HepG2 (cell line): ENCODE measurements around the genes KANK2, RGL3, ZNF823, ZNF433 and ZNF136.

DNA sequence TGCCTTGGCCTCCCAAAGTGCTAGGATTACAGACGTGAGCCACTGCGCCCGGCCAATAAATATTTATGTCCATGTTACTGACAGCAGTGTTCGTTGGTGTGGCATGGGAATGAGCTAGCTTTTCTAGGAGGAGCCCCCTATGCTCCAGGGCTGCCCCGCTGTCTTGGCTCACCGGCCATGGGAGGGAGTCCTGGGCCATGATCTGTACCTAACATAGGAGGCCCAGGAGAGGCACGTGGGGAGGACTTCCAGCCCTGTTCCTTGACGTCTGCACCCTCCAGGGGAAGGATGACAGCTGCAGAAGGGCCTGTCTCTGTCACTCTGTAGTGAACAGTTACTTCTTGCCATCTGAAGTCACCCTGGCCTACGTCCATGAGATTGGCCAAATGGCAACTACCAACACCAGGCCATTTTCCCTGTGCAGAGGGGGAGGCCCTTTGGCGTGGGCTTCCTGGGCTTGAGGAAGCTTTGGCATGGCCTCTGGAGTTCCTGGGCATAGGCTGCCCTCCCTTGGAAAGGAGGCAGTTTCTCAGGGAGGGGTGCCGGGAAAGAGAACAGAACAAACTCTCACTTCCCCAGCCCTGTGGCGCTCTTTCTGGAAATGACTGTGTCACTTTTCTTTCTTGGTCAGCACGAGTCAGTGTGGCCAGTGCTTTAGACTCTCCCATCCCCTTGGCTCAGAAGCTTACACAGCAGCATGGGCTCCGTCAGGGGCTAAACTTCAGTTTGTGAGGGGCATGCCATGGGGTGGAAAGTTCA, 5.1 kb downstream of the CARM1 start:
- RRBS, 2 experiments = no CpG with 5 or more reads among the region's 14 CpGs
CAGE:
- cytosol, long polyA minus RNA = no peak
- cytosol, long polyA plus RNA = no peak
- long polyA plus RNA = no peak
- nucleus, long polyA minus RNA = no peak
- nucleus, long polyA plus RNA = no peak

- RRBS, 2 experiments = no CpG with 5 or more reads among the region's 24 CpGs
CAGE:
- cytosol, long polyA minus RNA = no peak
- cytosol, long polyA plus RNA = no peak
- long polyA plus RNA = no peak
- nucleus, long polyA minus RNA = no peak
- nucleus, long polyA plus RNA = no peak
These were observed 30.2 kb downstream of the SMARCA4 start for GRCh38 chr19:10990989-10991491.

- RRBS, 2 experiments = no CpG with 5 or more reads among the region's 6 CpGs
CAGE:
- cytosol, long polyA minus RNA = no peak
- cytosol, long polyA plus RNA = no peak
- long polyA plus RNA = no peak
- nucleus, long polyA minus RNA = no peak
- nucleus, long polyA plus RNA = no peak
These were observed 179 bp downstream of the LDLR start for GRCh38 chr19:11089591-11089692.

GRCh38 chr19:11095932-11097007, 7.0 kb downstream of the LDLR start:
- RRBS, 2 experiments = no CpG with 5 or more reads among the region's 15 CpGs
CAGE:
- cytosol, long polyA minus RNA = no peak
- cytosol, long polyA plus RNA = no peak
- long polyA plus RNA = no peak
- nucleus, long polyA minus RNA = no peak
- nucleus, long polyA plus RNA = no peak

DNA sequence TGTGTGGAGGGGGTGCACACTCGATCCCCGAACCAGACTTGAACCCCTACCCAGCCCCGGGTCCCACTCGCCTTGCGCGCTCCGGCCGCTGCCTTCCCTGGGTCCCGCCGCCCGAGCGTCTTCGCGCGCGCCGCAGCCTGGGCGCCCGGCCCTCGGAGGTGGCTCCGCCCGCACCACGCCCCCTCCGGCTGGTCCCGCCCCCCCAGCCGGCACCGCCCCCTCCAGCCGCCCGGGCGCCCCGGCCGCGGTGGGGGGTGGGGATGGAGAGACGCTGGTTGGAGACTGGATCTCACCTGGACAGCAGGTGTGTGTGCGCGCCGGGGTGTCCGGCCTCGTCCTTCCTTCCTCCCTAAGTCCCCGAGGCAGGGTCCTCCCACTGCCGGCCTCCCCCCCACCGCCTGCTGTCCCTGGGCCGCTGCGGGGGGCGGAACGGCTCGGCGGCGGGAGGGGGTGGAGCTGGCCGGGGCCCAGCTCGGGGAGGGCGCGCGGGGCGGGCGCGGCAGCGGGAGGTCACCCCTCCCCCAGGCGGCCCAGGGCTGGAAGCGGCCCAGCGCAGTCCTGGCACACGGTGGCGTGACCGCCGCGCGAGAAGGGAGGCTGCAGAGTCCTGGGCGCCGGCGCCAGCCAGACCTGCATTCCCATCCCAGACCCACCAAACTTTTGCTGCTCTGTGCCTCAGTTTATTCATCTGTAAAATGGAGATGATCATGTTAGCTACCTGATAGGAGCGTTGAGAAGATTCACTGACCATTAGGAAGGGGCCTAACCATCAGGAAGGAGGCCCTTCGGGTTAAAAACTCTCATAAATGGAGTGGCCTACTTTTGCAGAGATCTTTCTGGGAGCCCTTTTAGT, at the start of gene KANK2:
KANK2 (minus strand) TSS at position 132 of the 853 bp plus-strand sequence.
- RRBS, 2 experiments = 1 to 2% methylated on average over 20 to 32 of the region's 72 CpGs
CAGE:
- cytosol, long polyA minus RNA = no peak
- cytosol, long polyA plus RNA = no peak
- long polyA plus RNA = no peak
- nucleus, long polyA minus RNA = no peak
- nucleus, long polyA plus RNA = no peak

- RRBS, 2 experiments = no CpG with 5 or more reads among the region's 8 CpGs
CAGE:
- cytosol, long polyA minus RNA = no peak
- cytosol, long polyA plus RNA = no peak
- long polyA plus RNA = no peak
- nucleus, long polyA minus RNA = no peak
- nucleus, long polyA plus RNA = no peak
These were observed 17.0 kb downstream of the RAB3D start for GRCh38 chr19:11322227-11323001.

DNA sequence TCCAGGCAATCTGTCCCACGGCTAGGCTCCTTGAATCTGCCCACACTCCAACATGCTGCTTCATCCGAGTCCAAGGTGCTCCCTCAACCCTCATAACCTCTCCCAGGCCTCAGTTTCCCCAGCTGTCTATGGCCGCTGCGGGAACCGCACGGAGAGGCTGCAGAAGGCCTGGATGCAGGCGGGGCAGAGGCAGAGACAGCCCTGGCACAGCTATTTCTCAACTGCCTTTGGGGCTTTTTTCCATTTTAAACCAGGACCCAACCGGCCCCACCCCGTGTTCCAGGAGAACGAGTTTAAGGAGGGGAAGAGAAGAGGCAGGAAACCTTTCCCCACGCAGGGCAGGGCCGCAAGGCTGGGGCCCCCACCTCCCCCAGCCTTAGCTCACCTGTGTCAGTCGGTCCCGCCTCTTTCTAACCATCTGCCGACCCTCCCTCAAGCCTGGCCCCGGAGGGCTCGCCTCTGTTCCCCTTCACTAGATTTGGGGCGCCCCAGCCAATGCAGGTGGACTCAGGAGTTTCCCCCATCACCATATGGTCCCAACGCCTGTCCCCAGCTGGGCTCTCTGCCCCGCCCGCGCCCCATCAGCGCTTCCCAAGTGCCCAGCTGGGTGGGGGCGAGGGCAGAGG, 571 bp downstream of the RAB3D start:
- RRBS, 2 experiments = no CpG with 5 or more reads among the region's 24 CpGs
CAGE:
- cytosol, long polyA minus RNA = no peak
- cytosol, long polyA plus RNA = no peak
- long polyA plus RNA = no peak
- nucleus, long polyA minus RNA = no peak
- nucleus, long polyA plus RNA = no peak

- RRBS, 2 experiments = no CpG with 5 or more reads among the region's 14 CpGs
CAGE:
- cytosol, long polyA minus RNA = no peak
- cytosol, long polyA plus RNA = no peak
- long polyA plus RNA = no peak
- nucleus, long polyA minus RNA = no peak
- nucleus, long polyA plus RNA = no peak
These were observed 922 bp upstream of the SWSAP1 start for GRCh38 chr19:11373360-11374128.

DNA sequence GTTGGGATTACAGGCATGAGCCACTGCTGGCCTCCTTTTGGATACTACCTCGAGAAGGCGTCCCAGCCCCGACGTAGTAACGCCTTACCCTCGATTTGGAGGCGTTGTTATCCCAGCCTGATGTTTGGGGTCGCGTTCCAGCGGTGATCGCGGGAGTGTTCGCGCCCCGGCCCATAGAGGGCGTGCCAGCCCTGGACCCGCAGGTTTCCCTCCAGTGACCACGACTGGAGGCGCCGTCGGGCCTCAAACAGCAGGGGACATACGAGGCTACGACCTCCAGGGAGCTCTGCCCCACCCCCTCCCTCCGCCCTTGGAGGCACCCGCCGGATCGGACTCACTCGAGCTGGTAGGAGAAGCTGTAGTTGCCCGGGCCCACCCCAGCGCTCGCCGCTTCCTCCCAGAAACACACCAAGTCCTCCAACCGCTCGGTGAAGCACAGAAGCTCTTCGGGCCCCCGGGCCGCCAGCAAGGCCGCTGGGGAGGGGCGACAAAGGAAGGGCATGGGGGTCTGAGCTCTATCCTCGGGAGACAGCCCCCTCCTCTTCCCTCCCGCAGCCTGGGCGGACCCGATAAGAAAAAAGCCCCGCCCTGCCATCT, 1.3 kb downstream of the EPOR start:
- RRBS, 2 experiments = 2% methylated on average over 8 of the region's 44 CpGs
CAGE:
- cytosol, long polyA minus RNA = no peak
- cytosol, long polyA plus RNA = no peak
- long polyA plus RNA = no peak
- nucleus, long polyA minus RNA = no peak
- nucleus, long polyA plus RNA = no peak

- RRBS, 2 experiments = 3% methylated on average over 12 to 15 of the region's 37 CpGs
CAGE:
- cytosol, long polyA minus RNA = no peak
- cytosol, long polyA plus RNA = no peak
- long polyA plus RNA = no peak
- nucleus, long polyA minus RNA = no peak
- nucleus, long polyA plus RNA = no peak
These were observed 647 bp downstream of the EPOR start for GRCh38 chr19:11383366-11383967.

GRCh38 chr19:11418037-11418252, 1.2 kb downstream of the RGL3 start:
- RRBS, 2 experiments = no CpG with 5 or more reads among the region's 6 CpGs
CAGE:
- cytosol, long polyA minus RNA = no peak
- cytosol, long polyA plus RNA = no peak
- long polyA plus RNA = no peak
- nucleus, long polyA minus RNA = no peak
- nucleus, long polyA plus RNA = no peak

DNA sequence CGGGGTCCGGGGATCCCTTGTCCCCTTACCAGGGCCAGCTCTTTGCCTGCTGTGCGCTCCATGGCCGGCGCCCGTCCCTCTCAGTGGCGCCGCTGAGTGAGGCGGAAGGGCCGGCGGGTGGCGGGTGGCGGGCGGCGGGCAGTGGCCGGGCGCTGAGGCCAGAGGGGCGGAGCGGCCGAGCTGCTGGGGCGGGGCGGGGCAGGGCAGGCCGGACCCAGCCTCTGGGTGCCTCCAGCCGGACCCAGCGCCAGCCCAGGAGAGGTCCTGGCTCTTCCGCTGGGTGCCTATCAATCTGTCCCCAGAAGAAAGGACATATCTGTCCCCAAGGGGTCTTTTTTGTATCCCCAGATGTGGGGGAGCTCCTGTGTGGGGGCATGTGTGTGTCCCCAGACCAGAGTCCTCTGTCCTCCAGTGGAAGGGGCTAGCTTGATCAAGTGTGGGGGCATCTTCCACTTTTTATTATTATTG, at the start of gene RGL3:
RGL3 (minus strand) TSS at position 98 of the 468 bp plus-strand sequence.
- RRBS, 2 experiments = under 1 to 2% methylated on average over 18 of the region's 26 CpGs
CAGE:
- cytosol, long polyA minus RNA = no peak
- cytosol, long polyA plus RNA = no peak
- long polyA plus RNA = no peak
- nucleus, long polyA minus RNA = no peak
- nucleus, long polyA plus RNA = no peak

DNA sequence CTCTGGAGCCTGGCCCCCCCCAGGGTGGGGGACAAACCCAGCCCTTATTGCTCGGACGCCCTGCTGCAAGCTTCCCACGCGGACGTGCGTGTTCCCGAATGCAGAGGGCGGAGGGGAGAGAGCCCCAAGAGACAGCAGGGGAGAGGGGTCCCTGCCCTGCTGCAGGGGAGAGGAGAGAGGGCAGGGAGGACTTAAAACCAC, 16.3 kb downstream of the PRKCSH start:
- RRBS, 2 experiments = no CpG with 5 or more reads among the region's 8 CpGs
CAGE:
- cytosol, long polyA minus RNA = no peak
- cytosol, long polyA plus RNA = no peak
- long polyA plus RNA = no peak
- nucleus, long polyA minus RNA = no peak
- nucleus, long polyA plus RNA = no peak

DNA sequence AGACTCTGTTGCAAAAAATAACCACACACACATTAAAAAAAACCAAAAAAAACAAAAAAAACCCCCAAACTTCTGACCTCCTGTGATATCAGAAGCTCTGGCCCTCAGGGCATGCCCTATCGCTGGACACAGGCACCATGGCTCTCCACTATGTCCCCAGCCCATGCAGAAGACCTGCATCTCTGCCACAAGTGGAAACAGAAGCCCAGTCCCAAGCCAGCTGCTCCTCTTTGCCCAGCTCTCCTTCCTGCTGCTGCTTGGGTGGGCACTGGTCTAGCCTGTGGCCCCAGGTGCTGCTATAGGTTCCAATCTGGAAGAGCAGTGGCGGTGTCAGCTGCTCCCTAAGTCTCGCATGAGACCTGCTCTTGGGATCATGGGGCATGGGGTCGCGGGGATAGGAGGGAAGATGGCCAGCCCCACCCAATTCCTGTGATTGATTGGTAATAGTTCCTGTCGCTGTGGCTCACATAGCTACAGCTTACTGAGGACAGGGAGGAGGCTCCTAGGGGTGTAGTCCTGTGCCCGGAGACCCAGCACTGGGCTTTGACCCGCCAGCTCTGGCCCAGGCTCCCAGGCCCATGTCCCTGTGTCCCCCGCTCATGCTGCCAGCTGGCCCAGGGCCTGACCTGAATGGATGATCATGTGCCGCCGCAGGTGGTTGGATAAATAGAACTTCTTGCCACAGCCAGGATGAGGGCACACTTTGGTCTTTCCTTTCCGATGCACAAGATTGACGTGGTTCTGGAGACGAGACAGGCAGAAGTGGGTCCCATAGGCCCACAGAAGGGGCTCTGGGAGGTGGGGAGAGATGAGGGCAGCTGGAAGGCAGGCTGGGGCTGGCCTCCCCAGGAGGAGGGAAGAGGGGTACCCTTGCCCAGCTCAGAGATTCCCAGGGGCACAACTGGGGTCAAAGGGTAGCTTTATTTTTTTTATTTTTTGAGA, 4.5 kb upstream of the ELAVL3 start:
- RRBS, 2 experiments = no CpG with 5 or more reads among the region's 14 CpGs
CAGE:
- cytosol, long polyA minus RNA = no peak
- cytosol, long polyA plus RNA = no peak
- long polyA plus RNA = no peak
- nucleus, long polyA minus RNA = no peak
- nucleus, long polyA plus RNA = no peak

- RRBS, 2 experiments = no CpG with 5 or more reads among the region's 36 CpGs
CAGE:
- cytosol, long polyA minus RNA = start-site peak on the minus strand at chr19:11738900-11738935, 17 reads
- cytosol, long polyA plus RNA = no peak
- long polyA plus RNA = no peak
- nucleus, long polyA minus RNA = no peak
- nucleus, long polyA plus RNA = no peak
These were observed at the start of gene ZNF823 for GRCh38 chr19:11738733-11739430. ZNF823 (minus strand) TSS chr19:11738946.

GRCh38 chr19:11832308-11832814, 16.2 kb upstream of the ZNF439 start:
- RRBS, 2 experiments = no CpG with 5 or more reads among the region's 6 CpGs
CAGE:
- cytosol, long polyA minus RNA = no peak
- cytosol, long polyA plus RNA = no peak
- long polyA plus RNA = no peak
- nucleus, long polyA minus RNA = no peak
- nucleus, long polyA plus RNA = no peak

- RRBS, 2 experiments = no CpG with 5 or more reads among the region's 4 CpGs
CAGE:
- cytosol, long polyA minus RNA = no peak
- cytosol, long polyA plus RNA = no peak
- long polyA plus RNA = no peak
- nucleus, long polyA minus RNA = no peak
- nucleus, long polyA plus RNA = no peak
These were observed 34.8 kb downstream of the ZNF433 start for GRCh38 chr19:12000648-12001034.

- RRBS, 2 experiments = 1 to 2% methylated on average over 19 to 20 of the region's 75 CpGs
CAGE:
- cytosol, long polyA minus RNA = no peak
- cytosol, long polyA plus RNA = no peak
- long polyA plus RNA = start-site peak on the minus strand at chr19:12035656-12035723, 14 and 12 reads in 2 replicates
- nucleus, long polyA minus RNA = no peak
- nucleus, long polyA plus RNA = no peak
These were observed at the start of gene ZNF433 for GRCh38 chr19:12034879-12036194. ZNF433 (minus strand) TSS chr19:12035679.

GRCh38 chr19:12162647-12163790, at the start of gene ZNF136:
ZNF136 (plus strand) TSS chr19:12163096.
- RRBS, 2 experiments = 1 to 3% methylated on average over 19 of the region's 62 CpGs
CAGE:
- cytosol, long polyA minus RNA = start-site peak on the plus strand at chr19:12163079-12163112, 19 reads
- cytosol, long polyA plus RNA = no peak
- long polyA plus RNA = no peak
- nucleus, long polyA minus RNA = start-site peak on the plus strand at chr19:12163058-12163099, 11 reads
- nucleus, long polyA plus RNA = no peak

DNA sequence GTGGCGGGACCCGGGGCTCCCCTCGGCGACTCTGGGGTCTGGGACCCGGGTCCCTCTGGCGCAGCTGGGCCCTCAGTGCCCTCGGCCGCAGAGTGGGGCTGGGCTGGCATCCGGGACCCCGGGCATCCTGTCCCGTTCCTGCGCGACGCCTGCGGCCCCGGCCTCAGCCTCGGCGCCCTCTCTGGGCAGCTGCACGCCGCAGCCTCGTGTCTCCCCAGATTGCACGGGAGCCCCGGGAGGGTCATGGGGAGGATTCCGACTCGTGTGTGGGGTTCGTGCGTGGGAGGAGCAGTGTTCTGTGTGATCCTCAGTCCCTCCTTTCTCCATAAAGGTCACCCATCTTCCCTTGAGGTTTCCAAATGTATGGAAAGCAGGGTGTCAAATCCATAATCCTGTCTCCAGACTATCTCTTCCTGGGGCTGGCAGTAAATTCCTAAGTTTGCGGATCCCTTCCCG, 32.3 kb downstream of the ZNF136 start:
- RRBS, 2 experiments = 90 to 94% methylated on average over 5 to 8 of the region's 29 CpGs
CAGE:
- cytosol, long polyA minus RNA = no peak
- cytosol, long polyA plus RNA = no peak
- long polyA plus RNA = no peak
- nucleus, long polyA minus RNA = no peak
- nucleus, long polyA plus RNA = no peak